ENCODE data around the gene TJP2.

DNA sequence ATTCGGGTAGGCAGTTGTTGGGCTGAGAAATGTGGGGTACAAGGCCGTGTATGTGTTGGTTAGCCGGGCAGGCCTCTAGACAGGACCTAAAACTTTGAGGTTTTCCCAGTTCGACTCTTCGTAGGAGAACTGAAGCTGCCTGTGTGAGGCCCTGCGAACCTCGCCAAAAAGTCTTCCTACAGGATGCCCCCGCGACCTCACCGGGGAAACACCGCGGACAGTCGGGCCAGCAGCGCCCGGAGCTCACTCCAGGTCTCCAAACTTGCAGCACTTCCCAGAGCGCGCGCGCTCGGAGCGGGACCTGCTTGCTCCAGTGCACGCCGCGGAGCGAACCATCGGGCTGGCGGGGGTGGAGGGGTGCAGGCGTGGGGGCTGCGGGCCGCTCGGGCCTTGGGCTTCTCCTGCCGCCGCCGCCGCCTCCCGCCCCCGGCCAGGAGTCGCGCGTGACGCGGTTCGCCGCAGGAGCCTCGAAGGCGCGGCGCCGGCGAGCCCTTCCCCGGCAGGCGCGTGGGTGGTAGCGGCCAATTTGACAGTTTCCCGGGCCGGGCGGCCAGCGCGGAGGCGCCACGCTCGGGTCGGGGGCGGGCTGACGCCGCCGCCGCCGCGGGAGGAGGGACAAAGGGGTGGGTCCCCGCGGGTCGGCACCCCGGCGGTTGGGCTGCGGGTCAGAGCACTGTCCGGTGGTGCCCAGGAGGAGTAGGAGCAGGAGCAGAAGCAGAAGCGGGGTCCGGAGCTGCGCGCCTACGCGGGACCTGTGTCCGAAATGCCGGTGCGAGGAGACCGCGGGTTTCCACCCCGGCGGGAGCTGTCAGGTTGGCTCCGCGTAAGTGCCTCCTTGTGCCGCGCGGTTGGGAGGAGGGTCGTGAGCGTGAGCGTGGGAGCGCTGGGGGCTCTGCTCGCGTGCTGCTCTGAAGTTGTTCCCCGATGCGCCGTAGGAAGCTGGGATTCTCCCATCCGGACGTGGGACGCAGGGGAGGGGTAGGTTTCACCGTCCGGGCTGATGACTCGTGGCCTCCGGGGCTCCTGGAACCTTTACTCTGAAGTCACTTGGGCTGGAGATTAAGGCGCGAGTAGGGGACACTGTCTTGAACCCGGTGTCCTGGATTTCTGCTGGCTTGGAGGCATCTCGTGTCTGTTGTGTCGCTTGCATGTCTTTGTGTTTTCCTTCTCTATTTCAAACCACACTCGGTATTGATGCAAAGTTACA, at the start of gene TJP2:
TSS of gene TJP2 (plus strand) at position 668 of the 1,207 bp plus-strand sequence.
- PRO-cap = bidirectional peak, plus-strand start at position 673 of the sequence, minus-strand start at position 287 of the sequence

DNA sequence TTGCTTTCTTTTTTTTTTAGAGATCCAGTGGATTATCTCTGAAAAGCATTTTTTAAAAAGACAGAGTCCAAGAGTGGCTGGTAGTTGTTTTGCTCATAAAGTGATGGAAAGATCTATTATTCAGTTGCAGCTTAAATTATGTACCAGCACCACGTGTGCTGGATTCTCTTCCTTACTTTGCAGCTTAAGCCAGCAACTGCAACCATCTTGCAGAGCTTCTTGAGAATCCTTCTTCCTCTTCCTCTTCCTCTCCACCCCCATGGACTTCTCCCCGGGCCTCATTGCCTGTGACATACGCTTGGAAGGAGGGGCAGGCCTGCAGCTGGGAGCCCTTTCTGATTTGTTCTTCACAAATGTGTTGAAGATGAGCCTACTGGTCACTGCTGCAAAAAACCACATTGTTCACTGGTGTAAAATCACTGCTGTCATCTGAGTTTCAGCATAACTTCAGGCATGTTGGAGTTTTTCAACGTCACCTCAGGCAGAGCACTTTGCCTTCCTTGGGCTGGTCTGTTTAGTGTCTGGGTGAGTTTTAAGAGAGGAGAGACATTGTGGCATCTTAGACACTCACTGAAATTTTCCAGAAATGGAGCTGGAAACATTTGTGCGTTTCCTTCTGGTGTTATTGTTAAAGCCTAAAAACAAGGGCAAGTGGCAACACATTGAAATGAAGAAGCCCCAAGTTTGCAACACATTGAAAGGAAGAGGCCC, 7.8 kb downstream of the TJP2 start:
- PRO-cap = no peak

- PRO-cap = no peak
These were observed 18.1 kb downstream of the TJP2 start for GRCh38 chr9:69192182-69192587.

- PRO-cap = no peak
These were observed 73.9 kb upstream of the ENTREP1 start for GRCh38 chr9:69250986-69251586.

GRCh38 chr9:69379565-69380188, 54.7 kb downstream of the ENTREP1 start:
- PRO-cap = no peak

- PRO-cap = no peak
These were observed 14.4 kb upstream of the CFAP95 start for GRCh38 chr9:69806078-69806762.

DNA sequence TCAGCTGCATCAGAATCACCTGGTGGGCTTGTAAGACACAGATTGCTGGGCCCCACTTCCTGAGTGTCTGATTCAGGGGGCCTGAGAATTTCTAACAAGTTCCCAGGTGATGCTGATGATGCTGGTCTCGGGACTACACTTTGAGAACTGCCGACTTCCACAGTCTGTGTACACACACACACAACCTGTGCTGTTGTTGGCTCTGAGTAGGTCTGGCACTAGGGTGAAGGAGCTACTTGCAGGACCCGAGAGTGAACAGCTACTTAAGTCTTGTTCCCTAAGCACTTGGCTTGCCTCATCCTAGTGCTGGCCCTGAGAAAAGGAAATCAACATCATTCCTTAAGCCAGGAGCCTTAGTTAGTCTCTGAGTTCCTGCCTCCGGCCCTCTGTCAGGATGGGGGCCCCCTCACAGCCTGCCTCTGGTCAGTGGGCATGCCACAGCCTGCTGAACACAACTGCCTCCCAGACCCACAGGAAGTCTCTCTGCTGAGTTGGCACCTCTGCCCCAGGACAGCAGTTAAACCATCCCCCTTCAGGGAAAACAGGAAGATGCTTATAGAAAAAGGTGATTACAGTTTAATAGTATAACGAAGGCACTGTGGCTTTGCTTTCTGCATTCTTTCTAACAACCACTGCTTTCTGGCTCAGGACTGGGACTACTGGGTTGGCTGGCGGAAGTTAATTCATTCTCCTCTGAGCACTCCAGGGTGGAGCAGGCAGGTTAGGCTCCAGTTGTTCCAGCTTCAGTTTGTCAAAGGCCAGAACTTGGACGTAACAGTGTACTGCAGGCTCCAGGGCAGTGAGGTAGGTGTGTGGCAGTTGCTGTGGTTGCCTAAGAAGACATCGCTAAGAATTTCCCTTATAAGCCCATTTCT, 2.7 kb downstream of the MAMDC2 start:
- PRO-cap = unidirectional peak, minus-strand start at position 485 of the sequence; unidirectional peak, minus-strand start at position 753 of the sequence

DNA sequence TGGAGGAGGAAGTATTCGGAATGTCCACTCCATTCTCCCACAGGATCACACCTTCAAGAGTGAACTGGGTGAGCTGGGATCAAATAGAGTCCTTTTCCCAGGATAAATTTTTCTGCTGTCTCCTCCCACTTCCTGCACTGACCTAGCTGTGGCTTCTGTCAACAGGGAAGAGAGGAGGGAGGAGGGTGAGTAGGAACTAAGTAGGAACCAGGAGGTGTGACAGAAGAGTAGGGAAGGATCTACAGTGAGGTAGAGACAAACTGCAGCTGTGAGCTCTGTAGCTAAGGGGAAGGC, 69.4 kb downstream of the MAMDC2 start:
- PRO-cap = no peak

DNA sequence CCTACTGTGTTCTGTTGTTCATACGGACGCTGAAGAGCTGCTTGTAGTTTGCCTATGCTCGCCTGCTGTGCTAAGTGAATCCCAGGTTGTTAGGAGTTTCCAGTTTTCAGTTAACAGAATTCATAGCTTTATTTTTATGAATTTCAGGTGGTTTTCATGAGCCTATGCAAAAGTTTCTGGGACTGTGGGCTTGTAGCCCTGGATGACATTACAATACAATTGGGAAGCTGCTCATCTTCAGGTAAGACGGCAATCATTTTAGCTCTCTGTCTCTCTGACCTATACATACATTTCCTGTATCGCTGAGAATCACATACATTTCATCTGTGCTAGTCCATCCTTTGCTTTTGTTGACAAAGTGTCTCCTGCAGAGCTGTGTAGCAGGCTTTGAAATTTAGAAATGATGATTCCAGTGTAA, 90.2 kb upstream of the SMC5 start:
- PRO-cap = no peak

GRCh38 chr9:70189656-70190035, 69.1 kb upstream of the SMC5 start:
- PRO-cap = no peak

- PRO-cap = no peak
These were observed 40.6 kb upstream of the SMC5 start for GRCh38 chr9:70218156-70218687.

GRCh38 chr9:70383075-70383888, 31.2 kb downstream of the KLF9 start:
- PRO-cap = unidirectional peak, minus-strand start at chr9:70383620

GRCh38 chr9:70408253-70409086, 6.0 kb downstream of the KLF9 start:
- PRO-cap = no peak

- PRO-cap = bidirectional peak, plus-strand start at chr9:70412268, minus-strand start at chr9:70412066; bidirectional peak, plus-strand start at chr9:70412600, minus-strand start at chr9:70412524
These were observed 2.5 kb downstream of the KLF9 start for GRCh38 chr9:70411649-70412711.

DNA sequence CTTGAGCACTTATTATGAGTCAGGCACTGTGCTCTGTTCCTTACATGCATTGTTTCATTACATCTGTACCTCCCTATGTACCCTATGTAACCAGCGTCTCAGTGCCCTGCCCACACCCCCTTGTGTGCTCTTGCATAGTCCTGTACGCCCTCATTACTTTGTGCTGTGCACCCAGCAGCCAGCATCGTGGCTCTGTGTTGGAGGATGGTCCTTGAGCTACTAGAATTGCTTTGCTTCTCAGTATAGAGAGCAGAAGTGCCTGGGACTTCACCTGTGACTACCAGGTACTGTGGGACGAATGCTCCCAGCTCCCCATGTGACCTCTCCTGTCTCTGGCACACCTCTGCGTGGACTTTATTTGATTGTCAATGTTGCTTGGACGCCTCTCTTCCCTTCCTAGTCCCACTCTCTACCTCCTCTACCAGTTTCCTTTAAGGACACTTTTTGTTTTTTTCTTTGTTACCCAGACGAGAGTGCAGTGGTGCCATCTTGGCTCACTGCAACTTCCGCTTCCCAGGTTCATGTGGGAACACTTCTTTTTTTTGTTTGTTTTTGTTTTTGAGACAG, 58.4 kb upstream of the KLF9 start:
- PRO-cap = no peak

GRCh38 chr9:70553792-70554651, 139.6 kb upstream of the KLF9 start:
- PRO-cap = no peak

- PRO-cap = no peak
These were observed 186.0 kb upstream of the KLF9 start for GRCh38 chr9:70600481-70600854.

- PRO-cap = no peak
These were observed 71.1 kb downstream of the CEMIP2 start for GRCh38 chr9:71697260-71697611.

DNA sequence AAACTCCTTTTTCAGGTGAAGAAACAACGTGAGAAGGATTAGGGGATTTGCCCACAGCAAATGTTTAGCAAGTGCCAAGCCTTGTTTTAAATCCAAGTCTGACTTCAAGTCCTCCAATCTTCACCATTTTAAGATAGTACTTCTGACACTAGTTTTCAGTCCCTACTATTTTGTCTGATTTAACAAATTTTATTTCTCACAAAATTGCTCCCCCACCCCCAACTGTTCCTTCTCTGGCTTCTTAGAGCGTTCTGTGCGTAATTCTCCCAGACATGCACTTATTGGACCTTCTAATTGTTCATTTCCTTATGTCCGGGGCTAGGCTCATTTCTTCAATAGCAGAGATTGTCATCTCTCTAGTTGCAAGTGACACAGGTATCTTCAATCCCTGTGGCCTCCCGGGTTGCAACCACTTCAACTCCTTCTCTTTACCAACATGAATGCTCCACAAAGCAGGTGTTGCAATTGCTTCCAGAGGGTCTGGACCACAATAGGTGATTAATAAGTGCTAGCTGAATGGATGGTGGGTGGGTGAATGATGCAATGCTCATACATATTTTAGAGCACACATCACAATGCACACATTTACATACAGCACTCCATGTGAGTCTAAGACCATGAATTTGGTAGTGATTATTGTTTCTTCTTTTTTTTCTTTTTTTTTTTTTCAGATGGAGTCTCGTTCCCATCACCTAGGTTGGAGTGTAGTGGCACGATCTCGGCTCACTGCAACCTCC, 2.7 kb downstream of the CEMIP2 start:
- PRO-cap = no peak

DNA sequence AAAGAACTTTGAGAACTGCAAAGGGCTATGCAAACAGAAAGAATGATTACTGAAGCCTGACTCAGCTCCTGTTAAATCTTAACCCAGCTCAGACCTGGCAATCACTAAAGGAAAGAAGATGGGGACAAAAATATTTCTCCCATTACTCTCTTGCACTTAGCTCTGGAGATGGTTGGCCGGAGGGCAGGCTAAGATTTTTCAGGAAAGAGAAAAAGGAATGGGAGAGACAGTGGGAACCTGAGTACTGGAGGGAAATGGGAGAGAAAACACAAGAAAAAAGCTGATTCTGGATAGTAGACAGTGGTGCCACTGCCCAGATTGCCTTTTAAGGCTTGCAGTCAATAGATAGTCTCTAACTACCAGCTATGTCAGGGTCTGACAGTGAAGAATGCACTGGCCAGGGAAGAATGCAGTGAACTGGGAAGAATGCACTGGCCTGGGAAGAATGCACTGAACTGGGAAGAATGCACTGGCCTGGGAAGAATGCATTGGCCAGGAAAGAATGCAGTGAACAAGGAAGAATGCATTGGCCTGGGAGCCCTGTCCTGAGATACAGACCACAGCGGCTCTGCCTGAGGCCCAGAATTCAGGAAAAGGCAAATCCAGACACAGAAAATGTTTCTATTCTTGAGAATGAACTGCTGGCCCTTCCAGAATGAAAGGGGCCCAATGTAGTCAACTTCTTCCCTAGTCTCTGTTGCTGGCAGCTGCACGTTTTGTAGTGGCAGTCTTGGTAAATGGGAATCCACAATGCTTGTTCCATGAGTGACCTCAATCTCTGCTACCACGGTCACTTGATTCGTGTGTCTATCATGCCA, 25.4 kb upstream of the CEMIP2 start:
- PRO-cap = no peak